ENCODE measurements around a stretch of chr1.

DNA sequence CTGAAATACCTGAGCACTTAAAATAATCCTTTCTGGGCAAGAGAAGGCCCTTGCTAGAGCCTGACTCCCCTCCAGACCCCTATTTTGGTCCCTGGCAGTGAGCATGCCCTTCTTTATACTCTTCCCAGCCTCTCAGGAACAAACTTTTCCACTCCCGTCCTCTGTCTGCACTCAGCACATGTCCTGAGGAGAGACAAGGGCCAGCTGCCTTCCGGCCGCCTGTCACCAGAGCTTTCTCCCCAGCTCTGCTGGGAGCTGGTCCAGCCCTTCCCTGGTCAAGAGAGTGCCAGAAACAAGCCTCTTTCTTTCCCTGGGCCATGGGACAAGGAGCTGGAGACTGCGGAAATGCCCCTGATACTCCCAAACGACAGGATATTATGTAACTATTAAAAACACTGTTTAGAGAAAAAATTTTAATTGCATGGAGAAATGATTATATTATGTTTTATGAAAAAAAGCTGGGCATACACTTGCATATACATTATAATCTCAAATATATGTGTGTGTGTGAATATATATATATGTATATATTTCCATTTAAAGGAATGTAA lies 10.4 kb downstream of the LAMB3 start:
- PRO-cap: no peak

DNA sequence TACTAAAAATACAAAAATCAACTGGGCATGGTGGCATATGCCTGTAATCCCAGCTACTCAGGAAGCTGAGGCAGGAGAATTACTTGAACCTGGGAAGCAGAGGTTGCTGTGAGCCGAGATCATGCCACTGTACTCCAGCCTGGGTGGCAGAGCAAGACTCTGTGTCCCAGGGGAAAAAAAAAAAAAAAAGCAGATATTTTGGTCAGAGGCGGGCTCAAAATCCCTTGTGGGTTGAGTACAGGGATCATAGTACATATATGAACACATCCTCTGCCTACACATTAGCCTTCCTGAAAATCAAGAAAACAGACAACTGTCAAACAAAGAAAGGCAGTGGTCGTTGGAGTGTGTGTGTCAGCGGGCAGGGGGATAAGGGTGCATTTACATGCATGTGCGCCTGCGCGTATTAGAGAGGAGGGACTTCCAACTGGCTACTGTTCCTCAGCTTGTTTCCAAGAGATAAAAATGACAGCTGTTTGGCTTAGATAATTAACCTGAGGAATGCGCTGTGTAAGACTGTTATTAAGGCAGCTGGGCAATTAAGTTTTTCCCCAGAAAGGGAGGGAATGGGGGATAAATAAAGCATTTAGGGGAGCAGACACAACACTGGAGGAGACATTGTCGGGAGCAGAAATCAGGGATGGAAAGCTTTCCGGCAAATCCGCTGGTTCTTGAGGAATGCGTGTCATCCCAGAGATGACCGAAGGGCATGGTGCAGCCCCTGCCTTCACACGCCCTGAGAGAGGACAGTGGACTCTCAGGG lies 6.5 kb downstream of the LAMB3 start:
- PRO-cap: no peak

- PRO-cap: no peak
Observed at GRCh38 chr1:209678350-209678755, 3.1 kb downstream of the G0S2 start.

DNA sequence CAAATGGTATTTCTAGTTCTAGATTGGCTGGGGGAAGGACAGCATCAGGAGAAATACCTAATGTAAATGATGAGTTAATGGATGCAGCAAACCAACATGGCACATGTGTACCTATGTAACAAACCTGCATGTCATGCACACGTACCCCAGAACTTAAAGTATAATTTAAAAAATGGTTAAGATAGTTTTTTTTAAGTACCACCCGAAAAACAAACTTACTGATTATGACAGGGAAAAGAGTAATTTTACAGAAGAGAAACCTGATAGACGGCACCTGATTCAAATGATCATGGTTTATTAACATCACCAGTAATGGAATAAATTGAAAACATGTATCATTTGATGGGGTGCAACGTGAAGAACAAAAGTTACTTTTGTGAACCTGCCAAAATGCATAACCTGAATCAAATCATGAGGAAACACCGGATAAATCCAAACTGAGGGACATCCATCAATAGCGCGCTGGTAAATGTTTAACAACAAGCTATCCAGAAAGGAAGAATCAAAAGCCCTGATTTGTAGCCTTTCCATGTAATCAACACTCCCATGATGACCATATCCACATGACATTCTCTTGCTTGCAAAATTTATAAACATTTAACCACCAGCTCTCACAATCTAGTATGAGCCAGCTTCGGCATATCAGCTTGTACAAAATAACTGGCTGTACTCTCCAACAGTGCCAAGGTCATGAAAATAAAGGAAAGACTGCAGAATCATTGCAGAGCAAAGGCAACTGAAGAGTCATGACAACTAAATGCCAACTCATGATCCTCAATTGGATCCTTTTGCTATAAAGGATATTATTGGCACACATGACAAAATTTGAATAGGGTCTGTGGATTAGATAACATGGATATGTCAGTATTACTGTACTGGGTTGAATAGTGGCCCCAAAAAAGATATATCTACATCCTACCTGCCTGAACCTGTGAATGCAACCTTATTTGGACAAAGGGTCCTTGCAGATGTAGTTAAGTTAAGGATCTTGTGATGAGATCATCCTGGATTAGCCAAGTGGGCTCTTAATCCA lies 15.6 kb downstream of the HSD11B1 start:
- PRO-cap: no peak

DNA sequence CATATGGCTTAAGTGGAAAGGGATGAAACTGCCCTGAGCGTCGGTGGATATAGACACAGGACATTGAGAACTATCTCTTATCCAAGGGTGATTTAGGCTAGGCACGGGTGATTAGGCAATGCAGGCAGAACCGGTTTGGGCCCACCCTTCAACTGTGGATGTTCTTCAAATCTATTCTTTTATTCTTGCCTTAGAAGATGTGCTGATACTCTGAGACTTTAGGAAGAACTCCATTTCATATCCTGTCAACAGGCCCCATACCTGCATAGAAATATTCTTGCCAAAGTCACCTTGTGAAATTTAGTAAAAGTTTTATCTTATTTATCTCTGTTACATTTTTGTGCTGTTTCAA lies 17.3 kb downstream of the HSD11B1 start:
- PRO-cap: no peak

- PRO-cap: no peak
Observed at GRCh38 chr1:209732784-209733212, 23.1 kb upstream of the TRAF3IP3 start.

DNA sequence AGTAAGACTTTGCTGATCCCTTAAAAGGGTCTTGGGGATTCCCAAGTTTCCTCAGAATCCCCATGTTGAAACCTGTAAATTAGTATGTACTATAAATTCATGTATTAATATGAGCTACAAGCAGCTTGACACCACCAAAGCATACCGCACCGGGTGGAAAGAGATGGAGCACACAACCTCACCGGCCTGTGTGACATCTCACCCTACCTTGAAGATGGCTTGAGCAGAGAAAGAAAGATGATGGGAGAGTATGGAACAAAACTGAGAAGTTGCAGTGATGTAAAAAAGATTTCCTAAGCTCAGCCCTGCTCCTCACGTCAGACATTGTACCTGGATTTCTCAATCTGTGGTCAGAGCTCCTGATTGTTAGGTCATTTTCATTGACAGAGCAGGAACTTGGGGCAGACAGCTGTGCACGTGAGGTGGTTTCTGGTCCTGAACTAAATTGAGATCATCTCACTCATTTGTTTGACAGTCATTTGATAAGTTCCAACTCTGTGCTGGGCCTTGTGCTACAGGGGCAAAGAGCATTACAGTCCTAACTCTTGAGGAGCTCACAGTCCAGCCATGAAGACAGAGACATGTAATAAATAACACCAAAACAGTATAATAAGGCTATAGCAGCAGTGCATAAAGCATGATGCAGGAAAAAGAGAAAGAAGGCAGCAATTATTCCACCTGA lies 10.2 kb downstream of the TRAF3IP3 start:
- PRO-cap: no peak

GRCh38 chr1:209775304-209775904 lies 9.0 kb downstream of the C1orf74 start:
- PRO-cap: no peak

DNA sequence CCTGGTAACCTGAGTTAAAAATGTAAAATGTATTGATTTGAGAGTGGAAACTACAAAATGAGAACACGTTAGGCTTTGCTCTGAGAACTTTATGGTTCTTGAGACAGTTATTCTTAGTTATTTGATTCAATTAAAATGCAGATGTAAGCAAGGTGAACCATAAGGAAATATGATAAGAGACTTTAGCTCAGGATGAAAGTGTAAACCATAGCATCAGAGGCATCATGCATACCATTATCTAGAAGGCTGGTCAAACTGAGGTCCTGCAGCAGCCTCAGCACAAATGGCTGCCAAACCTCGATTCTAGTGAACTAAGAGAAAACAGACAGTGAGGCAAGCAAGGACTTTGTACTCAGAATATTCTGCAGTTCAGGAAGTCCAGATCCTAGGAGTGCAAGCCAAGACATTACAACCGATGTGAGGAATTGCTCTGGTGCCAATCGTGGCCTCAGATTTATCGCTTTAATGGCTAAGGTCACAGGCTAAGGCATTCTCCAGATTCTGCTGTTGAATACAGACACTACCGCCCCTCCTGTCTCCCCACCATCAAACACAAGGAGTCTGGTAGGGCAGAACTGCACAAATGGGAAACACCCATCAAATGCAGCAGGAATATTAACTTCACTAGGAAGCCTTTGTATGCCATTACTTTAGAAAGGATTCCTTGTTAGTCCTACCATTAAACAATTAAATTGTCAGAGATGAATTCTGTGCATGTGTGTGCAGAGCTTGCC lies 9.4 kb upstream of the SERTAD4 start:
- PRO-cap: no peak

DNA sequence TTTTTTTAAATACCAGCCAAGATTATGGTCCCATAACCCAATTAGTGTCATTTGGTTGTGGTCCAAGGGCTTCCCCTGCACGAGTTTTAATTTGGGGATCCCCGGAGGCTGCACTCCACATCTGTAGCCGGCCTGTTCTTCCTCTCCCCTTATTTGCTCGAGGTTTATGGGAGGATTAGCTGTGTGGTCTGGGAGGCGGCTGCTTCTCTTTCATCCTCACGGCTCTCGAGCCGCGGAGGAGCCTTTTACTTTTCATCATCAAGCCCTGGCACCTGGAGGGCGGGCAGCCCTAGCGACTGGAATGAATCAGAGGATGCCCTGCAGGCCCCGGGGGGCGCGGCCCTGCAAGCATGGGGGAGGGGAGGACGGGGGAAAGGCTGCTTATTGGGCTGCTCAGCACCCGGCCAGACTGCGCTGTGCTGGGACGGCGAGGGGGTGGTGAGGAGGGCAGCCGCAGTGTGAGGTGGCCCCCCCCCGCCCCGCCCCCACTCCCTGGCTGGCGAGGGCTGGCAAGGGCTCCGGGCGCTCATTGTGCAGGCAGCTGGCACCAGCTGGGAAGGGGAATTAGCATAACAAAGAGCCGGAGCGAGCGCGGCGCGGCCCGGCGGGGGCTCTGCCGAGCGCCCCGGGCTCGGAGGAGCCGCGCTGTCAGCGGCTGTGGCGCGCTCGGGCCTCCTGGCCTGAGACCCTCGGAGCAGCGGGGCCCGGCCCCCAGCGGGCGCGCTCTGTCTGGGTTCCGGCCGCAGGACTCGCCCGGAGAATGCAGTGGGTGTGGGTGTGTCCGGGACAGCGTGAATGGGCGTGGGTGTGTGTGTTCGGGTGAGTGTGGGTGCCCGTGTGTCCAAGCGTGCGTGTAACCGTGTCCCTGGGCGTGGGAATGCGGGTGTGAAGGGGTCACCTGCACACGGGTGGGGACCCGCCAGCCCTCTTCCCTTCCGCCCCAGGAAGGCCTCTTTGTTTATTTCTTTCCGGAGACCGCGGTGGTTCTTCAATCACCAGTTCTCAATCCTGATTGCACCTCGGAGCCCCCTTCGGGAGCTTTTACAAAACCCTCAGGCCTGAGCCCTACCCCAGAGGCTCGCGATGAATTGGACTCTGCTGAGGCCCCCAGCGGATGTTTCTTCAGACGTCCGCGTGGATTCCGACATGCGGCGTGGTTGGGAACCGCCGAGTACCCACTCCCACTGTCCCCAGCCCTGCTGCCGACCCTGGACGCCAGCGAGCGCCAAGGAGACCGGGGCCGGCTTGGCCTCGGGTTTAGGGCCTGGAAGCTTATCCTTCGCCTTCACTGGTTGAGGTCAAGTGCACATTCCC lies 18.9 kb downstream of the SERTAD4 start:
- PRO-cap: unidirectional peak, minus-strand start at position 751 of the sequence

- PRO-cap: no peak
Observed at GRCh38 chr1:210374393-210374792, 45.7 kb downstream of the HHAT start.

DNA sequence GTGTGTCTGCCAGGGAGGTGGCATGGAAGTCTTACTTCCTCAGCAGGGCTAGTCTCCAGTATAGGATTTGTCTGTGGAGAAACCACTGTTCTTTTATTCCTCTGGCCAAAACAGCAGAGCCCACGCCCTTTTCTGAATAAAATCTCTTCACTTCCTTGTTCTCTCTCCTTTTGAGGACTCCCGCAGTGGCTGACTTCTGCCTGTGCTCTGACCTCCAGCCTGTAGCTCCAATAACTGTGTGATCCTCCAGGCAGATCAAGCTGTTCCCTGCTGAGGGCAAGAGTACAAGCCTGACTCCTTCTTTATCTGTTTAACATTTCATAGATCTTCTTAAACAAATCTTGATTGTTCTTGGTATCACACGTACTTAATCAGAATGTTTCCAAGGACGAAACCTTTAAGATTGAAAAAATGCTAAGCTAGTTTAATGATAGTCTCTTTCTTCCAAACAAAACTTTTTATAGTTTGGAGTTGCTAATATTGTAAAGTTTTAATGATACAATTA lies 90.7 kb downstream of the HHAT start:
- PRO-cap: no peak

DNA sequence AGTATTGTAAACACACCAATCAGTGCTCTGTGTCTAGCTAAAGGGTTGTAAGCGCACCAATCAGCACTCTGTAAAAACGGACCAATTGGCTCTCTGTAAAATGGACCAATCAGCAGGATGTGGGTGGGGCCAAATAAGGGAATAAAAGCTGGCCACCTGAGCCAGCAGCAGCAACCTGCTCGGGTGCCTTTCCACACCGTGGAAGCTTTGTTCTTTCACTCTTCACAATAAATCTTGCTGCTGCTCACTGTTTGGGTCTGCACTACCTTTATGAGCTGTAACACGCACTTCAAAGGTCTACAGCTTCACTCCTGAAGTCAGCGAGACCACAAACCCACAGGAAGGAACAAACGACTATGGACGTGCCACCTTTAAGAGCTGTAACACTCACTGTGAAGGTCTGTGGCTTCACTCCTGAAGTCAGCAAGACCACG lies 30.2 kb upstream of the RCOR3 start:
- PRO-cap: no peak

DNA sequence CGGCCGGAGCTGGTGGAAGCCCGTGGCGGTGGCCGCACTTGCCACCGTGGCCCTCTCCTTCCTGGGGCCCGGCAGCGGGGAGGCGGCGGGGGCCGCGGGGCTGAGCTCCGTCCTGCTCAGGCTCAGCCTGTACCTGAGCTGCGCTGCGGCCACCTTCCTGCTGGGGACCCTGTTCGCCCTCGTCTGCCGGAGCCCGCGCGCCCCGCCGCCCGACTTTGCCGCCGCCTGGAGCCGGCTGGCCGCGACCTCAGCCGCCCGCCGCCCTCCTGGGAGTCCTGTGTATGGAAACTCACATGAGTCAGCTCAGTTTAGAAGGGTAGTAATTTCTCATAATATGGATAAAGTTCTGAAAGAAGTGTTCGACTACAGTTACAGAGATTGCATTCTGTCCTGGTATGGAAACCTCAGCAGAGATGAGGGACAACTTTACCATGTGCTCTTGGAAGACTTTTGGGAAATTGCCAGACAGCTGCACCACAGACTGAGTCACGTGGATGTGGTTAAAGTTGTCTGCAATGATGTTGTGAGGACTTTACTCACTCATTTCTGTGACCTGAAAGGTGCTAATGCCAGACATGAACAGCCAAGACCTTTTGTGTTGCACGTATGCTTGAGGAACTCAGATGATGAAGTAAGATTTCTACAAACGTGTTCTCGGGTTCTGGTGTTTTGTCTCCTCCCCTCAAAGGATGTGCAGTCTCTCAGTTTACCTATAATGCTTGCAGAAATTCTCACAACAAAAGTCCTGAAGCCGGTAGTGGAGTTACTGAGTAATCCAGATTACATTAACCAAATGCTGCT lies 75.1 kb downstream of the RD3 start:
- PRO-cap: unidirectional peak, minus-strand start at position 217 of the sequence

DNA sequence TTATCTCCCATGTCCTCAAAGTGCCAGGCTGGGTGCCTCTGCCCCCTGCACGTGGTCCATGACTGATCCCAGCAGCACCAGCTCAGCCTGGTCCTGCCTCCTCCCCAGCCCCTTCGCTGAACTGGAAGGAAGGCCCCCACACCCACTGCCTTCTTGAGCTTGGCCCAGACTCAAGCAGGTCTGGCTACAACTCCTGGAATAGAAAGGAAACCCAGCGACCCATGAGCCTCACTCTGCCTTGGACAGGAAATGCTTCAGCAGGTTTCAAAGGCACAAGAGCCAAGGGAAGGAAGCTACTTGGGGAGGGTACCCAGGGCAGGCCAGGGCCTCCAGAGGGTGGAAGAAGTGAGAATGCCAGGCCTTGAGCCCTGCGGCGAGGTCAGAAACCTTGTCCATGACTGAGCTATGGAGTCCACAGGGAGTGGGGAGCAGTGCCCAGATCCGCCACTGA lies 35.9 kb upstream of the RD3 start:
- PRO-cap: no peak

GRCh38 chr1:211613140-211613916 lies 34.4 kb upstream of the SLC30A1 start:
- PRO-cap: no peak

DNA sequence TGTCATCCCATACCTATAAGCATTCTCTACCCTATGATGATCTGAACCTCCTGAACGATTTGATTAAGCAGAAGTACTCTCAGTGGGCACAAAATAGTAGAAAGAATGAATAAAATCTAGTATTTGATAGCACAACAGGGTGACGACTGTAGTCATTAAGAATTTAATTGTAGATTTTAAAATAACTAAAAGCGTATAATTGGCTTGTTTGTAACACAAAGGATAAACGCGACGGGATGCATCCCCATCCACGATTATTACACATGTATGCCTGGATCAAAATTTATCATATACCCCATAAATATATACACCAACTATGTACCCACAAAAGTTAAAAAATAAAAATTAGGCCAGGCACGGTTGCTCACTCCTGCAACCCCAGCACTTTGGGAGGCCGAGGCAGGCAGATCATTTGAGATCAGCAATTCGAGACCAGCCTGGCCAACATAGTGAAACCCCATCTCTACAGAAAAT lies 46.0 kb downstream of the NEK2 start:
- PRO-cap: no peak

DNA sequence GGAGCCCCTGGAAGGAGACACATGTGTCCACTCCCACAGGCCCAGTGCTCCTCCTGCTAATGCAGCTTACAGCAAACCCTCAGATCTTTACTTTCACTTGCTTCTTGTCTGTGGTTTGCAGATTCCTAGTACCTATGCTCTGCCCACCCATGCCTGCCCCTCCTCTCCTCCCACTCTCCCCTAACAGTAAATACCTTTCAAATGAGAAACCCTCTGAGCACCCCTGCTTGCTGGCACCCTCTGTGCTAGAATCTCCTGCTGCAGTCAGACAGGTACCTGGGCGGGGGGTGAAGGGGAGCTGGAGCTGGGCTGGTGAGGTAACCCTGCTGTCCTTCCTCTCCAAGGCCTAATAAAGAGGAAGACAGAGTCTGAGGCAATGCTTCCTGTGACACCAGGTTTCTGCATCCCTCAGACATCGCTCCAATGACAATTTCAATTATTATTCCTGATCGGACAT lies 63.5 kb upstream of the NEK2 start:
- PRO-cap: no peak

- PRO-cap: no peak
Observed at GRCh38 chr1:211908955-211909290, 78.4 kb upstream of the LPGAT1 start.

DNA sequence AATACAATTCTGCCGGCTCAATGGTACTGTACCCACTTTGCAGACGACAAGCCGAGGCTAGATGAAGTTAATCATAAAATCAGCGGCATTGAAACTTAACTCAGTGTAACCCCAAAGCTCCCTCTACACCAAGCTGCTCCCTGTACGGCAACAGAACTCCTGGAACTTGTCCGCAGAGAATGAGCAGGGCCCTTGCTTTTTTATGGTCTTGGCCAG lies 779 bp downstream of the INTS7 start:
- PRO-cap: no peak

Measured in trachea (tissue), 1 donor.